Ascending aorta (tissue), 1 donor: ENCODE results near the gene FCAMR.

- PRO-cap, result no peak
Measured at GRCh38 chr1:205712497-205713163, 32.3 kb upstream of the SLC45A3 start.

DNA sequence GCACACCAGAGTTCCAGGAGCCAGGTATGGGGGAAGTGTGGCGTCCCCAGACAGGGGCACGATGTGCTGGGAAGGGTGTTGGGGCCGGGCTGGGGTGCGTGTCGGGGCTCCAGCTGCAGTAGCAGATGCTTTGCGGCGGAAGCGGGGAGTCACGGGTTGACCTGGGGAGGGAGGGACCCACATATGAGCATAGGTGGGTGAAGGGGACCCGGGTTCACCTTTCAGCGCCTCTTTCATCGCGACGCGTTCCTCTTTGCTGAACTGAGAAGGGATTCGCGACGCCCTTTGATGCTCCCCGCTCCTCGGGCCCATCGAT is 288 bp downstream of the PM20D1 start:
- PRO-cap, result no peak

DNA sequence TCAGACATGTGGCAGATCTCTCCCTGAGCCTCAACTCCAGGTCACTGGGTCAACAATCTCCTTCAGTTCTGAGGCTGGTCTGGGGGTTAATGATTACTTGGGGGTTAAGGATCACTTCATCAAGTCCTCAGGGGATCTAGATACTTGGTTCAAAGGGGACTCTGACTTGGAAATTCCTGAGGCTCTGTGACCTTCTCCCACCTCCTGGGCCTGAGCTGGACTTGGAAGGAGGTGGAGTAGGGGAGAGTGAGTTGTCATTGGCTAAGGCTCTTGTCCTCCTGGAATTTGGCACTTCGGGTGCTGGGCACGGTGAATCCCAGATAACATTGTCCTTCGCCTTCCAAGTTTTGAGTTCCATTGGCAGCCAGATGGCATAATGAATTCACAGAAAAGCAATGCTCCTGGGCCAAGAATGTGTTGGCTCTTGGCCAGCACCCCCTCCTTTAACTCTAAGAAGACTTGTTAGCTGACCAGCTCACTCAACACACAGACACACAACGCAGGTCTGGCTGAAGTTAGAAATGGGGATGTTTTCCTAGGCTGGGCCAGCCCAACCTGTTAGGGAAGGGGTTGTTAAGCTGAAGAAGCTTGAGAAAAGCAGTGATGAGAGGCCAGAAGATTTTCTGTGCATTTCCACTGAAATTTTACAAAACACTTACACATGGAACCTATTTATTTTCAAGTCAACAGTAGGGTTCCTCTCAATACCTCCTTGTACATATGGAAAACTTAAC is 29.7 kb downstream of the SLC26A9 start:
- PRO-cap, result no peak

- PRO-cap, result no peak
Measured at GRCh38 chr1:206038872-206039633, 13.9 kb upstream of the RHEX start.

DNA sequence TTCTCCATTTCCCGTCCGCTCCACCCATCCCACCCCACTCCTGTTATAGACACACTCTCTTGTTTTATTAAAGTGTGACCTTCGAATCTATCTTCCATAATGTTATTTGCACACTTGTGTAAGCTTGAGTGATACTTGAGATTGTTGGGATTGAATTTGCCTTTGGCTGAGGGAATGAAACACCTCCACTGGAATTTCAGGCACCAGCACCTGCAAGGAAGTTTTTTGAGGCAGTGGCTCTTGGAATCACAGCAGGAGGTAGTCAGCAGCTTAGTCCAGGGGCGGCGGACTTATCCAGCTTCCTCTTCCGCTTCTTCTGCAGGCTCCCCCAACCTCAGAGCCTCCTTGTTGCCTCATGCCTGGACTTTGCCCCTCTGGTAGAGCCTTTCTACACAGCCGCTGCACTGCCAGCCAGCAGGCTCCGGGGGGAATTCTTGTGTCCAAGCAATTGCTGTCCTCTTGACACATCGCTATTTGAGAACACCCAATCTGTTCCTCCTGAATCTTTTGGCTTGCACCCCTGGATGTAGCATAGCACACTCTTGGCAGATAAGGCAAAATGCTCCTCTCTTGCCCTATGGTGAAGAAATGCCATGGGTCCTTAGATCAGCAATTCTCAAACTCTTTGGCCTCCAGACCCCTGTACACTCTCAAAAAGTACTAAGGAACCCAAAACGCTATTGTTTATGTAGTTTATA is 4.4 kb upstream of the RHEX start:
- PRO-cap, result no peak

DNA sequence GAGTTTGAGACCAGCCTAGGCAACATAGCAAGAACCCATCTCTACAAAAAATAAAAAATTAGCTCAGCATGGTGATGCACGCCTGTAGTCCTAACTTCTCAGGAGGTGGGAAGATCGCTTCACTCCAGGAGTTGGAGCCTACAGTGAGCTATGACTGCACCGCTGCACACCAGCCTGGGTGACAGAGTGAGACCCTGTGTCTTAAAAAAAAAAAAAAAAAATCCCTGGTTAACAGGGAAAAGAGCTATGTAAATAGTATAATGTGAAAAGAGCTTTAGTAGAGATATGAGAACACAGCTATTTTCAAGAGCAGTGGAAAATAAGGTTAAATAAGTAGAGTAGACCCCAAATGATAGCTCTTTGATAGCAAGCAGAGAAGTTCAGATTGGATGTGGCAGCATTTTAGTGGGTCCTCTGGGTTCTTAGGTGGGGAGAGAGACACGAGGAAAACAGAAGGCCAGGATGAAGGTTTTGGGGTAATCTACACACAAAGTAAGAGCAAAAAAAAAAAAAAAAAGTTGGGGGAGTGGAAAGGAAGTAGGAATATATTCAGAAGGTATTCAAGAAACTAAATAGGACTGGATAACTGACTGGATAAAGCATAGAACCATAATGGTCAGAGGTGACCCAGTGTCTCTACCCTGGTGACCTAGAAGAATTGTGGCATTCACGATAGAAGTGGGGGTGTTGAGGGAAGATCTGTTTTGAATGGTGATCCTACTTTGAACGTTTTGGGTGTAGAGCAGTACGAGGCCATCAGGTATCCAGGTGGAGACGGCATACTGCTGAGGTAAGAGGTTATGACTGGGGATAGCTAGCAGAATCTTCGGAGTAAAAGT is 105.8 kb downstream of the SRGAP2 start:
- PRO-cap, result no peak

- PRO-cap, result no peak
Measured at GRCh38 chr1:206444967-206445605, 25.2 kb upstream of the IKBKE start.

GRCh38 chr1:206577388-206577968 is 34.8 kb downstream of the EIF2D start:
- PRO-cap, result no peak

DNA sequence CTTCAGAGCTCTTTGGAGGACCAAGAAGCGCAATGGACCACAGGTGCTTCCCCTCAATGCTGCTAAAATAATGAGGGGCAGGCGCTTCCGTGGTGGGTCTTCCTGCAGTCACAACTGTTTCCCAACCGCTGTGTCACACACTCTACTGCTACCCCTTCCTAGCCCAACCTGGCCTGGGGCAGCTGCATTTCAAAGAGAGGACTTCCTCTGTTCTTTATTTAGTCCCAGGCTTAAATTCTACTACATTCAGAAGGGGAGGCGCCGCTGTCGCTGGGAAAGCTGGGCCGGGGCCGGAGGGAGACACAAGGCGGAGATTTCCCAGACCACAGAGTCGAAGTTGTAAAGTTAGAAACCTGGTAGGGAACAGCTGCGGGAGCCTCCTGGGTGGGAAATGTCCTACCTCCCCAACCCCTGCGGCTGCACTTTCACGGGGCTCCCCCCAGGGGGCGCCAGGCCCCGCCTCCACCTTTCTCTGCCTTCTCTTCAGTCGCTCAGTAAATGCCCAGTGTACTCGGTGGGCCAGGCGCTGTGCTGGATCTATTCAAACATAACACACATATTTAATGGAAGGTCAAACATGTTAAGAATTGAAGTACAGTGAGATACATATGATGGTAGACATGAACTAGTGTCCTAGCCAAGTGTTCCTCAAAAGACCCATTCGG is 23.0 kb downstream of the DYRK3 start:
- PRO-cap, result no peak

DNA sequence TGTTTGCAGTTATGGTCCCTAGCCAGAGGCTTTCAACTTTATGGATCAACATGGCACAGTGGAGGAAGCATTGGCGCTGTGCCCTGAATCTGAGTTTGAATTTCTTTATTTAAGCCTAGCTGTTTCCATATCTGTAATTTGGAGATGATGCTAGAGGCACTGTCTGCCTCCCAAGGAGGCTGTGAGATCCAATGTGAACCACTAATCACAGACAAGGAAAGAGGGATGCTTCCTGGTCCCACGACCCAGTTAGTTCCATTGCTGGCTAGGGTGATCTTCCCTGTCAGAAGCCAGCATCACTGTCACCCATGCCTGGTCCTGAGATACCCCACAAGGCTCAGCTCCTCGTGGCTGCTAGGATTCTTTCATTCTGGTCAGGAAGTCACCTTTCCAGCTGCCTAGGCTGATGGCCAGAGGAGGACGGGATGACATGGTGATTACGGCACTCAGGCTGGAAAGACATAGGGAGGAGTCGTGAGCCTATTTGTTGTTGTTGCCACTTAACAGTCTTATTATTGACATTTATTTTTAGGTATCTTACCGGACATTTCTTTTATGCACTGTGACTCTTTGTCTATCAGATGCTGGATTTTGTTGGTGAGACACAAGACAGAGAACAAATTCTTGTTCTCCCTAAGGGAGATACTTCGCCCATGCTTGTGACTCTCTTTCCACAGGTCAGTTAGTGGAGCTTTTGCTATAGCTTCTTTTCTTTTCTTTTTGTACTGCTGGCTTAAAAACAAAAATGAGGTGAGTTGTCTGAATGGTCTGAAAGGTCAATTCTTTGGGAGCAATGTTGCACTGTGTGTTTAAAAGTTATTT is 20.0 kb upstream of the MAPKAPK2 start:
- PRO-cap, result no peak

- PRO-cap, result no peak
Measured at GRCh38 chr1:206714680-206715109, 30.0 kb downstream of the MAPKAPK2 start.

GRCh38 chr1:206723370-206724178 is 38.9 kb downstream of the MAPKAPK2 start:
- PRO-cap, result no peak

GRCh38 chr1:206741490-206741871 is 29.1 kb upstream of the IL19 start:
- PRO-cap, result no peak

DNA sequence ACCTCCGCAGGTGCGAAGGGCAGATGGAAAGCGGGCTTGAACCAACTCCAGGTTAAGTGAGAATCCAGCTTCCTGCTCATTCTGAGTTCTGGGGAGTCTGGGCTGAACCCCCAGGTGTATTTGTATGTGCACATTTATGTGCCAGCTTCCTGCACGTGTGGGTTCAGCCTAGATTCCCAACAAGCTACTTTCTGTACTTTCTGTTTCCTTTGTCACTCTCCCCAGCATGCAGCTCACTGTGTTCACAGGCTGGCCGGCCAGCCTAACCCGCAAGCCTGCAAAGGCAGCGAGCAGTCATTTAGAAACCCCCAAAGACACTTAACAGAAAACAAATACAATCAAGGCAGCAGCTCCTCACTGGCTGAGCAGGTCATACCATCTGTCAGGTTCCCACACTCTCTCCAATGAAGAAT is 1.2 kb upstream of the IL19 start:
- PRO-cap, result no peak

GRCh38 chr1:206935206-206935929 is 10.9 kb downstream of the PIGR start:
- PRO-cap, result no peak

DNA sequence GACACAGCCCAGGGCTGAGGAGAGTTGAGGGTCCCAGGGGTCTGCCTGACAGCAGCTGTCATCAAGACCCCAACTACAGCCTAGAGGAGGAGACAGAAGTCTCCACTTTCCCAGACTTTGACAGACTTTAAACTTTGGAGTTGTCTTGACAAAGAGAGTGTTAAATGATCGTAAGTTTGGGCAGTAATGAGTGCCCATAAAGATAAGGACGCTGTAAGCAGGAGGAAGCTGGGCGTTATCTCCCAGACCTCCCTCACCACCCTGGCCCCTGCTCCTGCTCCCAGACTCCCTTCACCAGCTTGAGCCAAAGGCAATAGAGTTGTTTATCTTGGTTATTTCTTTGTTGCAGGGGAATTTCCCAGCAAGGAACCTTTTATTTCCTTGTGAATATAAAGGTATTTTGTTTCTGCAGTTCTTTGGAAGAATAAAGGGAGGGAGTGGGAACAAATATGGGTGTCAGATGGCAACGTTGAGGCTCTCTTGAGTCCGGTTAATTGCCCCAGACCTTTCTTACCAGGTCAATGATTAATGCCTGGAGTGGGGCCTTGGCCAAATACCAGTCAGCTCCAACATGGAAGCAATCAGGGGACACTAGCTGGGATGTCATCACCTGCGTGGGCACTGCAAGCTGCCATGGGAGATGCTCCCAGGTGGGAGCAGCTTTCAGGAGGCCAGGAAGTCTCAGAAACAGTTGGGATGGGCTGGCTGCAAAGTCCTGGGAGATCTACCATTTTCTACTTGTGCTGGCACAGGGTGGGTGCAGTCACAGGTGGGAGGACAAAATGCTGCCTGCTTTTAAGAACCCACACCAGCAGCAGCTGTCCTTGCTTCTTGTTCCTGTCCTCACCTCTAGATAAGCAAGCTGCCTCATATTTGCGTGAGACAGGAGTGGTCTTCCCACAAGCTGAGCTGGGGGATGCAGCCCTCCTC is 4.3 kb downstream of the PIGR start:
- PRO-cap, result no peak

- PRO-cap, result no peak
Measured at GRCh38 chr1:206944601-206945242, 1.5 kb downstream of the PIGR start.

GRCh38 chr1:206970127-206970791 is at the start of gene FCAMR:
FCAMR (minus strand) TSS chr1:206970460.
- PRO-cap, result no peak

DNA sequence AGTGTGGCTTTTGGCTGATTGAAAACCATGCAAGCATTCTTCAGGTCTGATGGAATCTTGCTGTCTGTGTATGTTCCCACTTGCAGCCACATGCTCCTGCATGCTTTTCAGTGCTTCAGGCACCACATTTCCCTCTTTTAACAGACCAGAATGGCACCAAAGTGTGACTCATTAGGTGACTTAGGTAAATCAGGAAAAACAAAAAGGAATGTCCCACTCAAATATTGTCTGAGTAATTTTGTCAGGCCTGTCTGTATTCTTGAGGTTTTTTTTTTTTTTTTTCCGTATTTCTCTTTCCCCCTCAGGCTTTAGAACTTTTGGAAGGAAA is 80.7 kb upstream of the CD55 start:
- PRO-cap, result no peak

DNA sequence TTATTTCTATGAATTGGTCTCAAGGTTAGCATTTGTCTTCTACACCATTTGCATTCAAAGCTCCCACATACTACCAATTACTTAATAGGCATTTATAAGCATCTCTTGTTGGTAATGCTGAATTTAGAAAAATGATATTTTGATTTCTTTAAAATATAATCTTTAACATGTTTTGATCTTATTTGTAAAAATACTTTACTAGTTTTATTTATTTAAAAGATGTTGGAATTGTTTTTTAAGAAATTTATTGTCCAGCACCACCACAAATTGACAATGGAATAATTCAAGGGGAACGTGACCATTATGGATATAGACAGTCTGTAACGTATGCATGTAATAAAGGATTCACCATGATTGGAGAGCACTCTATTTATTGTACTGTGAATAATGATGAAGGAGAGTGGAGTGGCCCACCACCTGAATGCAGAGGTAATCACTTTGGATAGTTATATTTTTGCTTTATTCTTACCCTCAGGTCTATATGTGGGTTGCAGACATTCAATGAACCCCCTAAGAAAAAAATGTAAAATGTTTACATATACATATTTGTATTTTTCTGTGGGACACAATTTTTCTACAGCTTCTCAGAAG is 9.5 kb downstream of the CD55 start:
- PRO-cap, result no peak